Epidermal melanocyte (primary cell): ENCODE measurements around the genes ANKRD62 and SEH1L.

GRCh38 chr18:12093517-12094110, at the start of gene ANKRD62:
TSS of gene ANKRD62 (plus strand) at chr18:12093843.
- RRBS: no CpG with 5 or more reads among the region's 45 CpGs

DNA sequence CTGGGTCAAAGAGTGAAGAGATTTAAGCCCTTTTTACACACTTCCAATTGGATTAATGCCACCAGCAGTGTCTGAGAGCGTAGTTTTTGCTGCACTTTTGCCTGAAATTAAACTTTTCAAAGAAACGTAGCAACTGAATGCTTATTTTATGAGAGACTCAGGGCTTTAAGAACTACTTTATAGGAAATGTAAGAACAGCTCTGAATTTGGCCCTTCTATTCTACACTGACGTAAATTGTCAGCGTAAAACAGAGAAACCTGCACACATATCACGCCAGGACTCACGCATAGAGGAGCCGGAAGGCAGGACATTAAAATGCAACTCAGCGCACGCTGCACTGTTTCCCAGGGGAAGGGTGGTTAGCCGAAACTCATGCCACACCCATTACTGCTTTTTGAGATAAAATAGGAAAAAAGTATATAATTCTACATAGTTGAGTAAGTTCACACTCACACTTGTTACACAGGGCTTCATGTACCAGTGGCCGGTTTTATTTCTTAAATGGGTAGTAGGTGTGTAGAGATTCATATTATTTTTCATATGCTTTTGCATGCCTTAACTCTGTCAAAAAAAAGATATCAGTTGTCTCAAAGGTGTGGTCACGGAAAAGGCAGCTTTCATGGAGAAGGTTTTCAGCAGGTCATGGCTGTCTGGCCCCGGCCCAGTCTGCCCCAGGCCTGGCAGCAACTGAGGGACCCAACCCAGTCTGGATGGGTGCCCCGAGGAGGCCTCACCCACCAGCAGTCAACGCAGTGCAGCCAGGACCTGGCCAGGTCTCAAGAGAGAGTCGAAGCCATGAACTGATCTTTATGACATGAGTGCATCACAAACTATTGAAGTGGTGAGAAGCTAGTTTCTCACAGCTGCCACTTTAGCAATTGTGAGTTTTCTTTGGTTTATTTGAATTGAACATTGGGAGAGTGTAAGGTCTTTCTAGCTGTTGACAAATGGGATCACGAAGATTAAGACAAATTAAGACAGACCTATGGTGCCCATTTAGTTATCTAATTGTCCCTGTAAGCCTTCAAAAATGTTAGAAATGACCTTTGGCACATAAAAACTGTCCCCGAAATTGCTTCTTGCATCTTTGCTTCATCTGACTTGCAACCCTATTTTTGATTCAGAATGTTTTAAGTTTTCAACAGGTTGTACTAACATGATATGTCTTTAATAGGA, 7.7 kb downstream of the TUBB6 start:
- RRBS: no CpG with 5 or more reads among the region's 18 CpGs

GRCh38 chr18:12324992-12325515, 17.0 kb downstream of the TUBB6 start:
- RRBS: no CpG with 5 or more reads among the region's 38 CpGs

GRCh38 chr18:12325516-12326615, 17.8 kb downstream of the TUBB6 start:
- RRBS: no CpG with 5 or more reads among the region's 54 CpGs

DNA sequence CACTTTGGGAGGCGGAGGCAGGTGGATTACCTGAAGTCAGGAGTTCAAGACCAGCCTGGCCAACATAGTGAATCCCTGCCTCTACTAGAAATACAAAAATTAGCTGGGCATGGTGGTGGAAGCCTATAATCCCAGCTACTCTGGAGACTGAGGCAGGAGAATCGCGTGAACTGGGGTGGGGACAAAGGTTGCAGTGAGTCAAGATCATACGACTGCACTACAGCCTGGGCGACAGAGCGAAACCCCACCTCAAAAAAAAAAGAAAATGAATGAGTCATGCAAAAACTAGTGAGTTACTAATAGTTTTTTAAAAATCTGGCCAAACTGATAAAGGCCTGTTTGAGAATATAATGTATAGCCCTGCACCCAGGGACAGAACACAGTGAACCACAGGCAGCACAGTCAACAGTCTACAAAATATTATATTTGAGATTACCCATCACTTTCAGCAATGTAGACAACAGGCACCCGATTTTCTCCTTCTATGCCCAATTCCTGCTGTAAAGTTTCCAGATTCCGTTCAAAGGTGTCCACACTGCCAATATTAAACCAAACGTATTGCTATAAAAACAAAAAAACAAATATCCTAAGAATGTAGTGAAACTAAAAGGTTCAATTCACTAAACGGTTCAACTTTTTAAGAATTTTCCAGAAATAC, 17.4 kb downstream of the AFG3L2 start:
- RRBS: no CpG with 5 or more reads among the region's 10 CpGs

DNA sequence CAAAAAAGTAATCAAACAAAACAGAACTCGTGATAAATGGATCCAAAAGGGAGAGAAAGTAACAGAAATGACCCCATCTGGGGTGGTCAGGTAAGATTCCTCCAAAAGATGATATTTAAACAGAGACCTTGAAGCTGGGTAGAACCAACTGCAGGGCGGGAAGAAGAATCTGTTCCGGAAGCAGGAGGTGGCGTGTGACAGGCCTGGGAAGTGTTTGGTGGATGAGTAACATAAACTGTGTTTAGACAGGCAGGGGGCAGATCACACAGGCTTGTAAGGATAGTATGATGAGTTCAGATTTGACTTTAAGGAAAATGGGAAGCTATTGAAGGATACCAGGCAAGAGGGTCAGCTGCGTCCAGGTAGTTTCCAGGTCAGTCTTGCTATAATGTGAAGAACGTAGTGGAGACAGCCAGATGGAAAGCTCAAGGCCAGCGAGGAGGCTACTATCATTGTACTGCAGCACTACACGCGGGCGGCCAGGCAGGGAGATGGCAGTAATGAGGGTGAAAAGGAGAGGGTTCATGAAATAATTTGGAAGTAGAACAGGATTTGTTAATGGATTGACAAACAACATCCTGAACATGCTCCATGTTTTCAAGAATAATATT, 17.2 kb downstream of the SPIRE1 start:
- RRBS: no CpG with 5 or more reads among the region's 10 CpGs

GRCh38 chr18:12652909-12653380, 5.0 kb downstream of the SPIRE1 start:
- RRBS: no CpG with 5 or more reads among the region's 3 CpGs

DNA sequence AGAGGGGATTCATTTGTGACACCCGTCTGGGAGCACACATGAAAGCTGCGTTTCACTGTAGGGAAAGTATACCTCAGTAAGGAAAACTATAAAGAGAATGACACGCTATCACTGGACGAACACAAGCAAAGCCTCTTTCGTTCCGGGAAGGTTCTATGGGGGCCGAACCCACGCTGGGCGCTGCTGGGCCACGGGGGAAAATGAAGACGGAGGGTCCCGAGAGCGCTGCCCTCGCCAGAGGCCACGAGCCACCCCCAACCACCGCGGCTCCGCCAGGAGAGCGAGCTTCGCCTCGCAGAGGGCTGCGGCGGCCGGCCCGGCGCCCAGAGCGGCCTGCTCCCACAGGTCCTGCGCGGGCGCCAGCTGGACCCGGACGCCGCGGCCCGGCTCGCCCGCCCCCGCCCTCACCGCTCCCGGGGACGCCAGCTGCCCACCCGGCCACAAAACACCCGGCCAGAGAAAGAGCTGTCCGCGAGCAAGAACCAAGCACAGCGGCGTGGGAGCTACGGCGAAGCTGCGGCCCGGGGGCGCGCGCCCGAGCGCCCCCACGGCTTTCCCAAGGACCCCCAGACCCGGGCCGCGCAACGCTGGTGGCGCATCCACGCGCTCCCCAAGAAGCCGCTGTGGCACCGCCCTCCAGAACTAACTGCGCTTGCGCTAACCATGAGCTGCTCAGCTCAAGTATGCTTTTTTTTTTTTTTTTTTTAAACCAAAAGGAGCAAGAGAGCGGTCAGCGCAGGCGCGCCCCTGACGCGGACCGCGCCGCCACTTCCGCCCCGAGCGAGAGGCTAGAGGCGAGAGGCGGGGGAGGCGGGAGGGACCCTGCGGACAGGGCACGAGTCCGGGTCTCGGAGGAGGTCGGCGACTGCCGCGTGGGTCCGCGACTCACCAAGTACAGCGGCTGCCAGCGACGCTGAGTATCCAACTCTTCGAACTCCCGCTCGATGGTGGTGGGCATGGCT, 572 bp downstream of the PTPN2 start:
- RRBS: 3% methylated on average over 23 of the region's 99 CpGs

DNA sequence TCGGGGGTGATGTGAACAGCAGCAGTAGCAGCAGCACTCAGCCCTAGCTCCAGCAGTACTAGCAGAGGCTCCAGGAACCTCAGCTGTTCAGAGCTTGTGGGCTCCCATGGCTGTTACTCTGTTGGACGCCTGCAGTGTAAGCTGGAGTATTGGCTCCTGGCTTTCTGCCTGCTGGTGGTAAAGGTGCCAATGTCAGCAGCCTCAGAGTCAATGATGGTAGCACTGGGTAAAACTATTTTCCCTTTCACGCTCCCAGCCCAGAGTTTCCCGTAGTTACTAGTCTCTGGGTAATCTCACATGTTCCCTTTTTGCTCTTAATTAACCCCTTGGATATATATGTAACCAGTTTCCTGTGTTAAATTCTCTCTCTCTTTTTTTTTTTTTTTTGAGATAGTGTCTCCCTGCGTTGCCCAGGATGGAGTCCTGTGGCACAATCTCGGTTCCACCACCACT, 3.0 kb upstream of the SEH1L start:
- RRBS: no CpG with 5 or more reads among the region's 6 CpGs

DNA sequence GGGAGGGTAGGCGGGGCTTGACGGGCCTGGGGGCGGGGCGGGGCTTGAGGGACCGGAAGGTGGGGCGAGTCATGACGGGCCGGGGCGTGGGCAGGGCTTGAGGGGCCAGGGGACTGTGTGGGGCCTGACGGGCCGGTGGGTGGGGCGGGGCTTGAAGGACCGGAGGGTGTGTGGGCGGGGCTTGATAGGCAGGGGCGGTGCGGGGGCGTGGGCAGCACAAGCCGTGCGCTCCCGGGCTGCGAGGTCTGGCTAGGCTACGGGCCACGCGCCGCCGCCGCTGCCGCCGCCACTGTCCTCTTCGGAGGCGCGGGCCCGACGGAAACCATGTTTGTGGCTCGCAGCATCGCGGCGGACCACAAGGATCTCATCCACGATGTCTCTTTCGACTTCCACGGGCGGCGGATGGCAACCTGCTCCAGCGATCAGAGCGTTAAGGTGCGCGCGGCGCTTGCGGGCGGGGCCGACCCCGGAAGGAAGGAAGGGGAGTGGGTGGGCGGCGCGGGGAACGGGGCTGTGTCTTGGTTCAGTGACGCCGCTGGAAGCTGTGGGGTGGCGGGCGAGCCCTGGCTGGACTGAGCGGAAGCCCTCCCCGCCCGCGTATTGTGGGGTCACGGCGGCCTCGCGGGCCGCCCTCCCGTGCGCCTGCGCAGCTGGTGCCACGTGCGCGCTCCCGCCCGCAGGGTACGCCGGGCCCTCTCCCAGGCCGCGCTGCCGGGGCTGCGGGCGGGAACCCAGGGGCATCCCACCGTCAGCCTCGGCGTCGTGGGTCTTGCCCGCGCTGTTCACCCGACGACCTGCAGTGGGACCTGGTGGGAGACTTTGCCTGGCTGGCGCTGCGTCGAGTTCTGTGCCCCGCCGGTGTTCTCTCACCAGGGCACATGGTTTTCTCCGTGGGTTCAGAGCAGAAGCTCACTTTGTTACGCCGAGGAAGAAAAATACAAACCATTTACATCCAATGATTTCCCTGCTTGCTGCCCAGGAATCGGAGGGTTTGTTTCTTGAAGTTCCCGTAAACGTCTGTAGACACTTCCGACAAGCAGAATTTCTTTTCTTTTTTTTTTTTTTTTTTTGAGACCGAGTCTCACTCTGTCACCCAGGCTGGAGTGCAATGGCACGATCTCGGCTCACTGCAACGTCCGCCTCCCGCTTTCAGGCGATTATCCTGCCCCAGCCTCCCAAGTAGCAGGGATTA, at the start of gene SEH1L:
TSS of gene SEH1L (plus strand) at position 214 of the 1,192 bp plus-strand sequence.
- RRBS: 3% methylated on average over 15 of the region's 112 CpGs

GRCh38 chr18:13051898-13052533, 60.9 kb downstream of the CEP192 start:
- RRBS: no CpG with 5 or more reads among the region's 4 CpGs

DNA sequence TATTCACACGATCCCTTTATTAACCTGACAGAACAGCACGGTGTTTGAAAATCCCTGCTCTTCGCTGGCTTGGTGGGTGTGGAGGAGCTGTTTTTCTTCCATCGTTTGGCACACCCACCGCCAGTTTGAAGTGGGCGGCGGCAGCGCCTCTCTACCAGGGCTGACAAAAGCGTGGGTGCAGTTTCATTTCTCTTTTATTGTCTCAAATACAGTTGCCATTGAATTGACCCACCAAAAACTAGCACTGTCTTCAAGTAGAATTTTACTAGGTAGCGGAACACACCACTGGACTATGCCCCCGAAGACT, 60.6 kb downstream of the LDLRAD4 start:
- RRBS: no CpG with 5 or more reads among the region's 11 CpGs

GRCh38 chr18:13435556-13435849, 216.9 kb downstream of the LDLRAD4 start:
- RRBS: no CpG with 5 or more reads among the region's 2 CpGs

- RRBS: no CpG with 5 or more reads among the region's 5 CpGs
Observed at GRCh38 chr18:13547777-13548600, 178.4 kb downstream of the FAM210A start.

- RRBS: no CpG with 5 or more reads among the region's 13 CpGs
Observed at GRCh38 chr18:13562194-13563133, 163.9 kb downstream of the FAM210A start.

- RRBS: no CpG with 5 or more reads among the region's 21 CpGs
Observed at GRCh38 chr18:13613526-13614565, 112.5 kb downstream of the FAM210A start.

- RRBS: 9% methylated on average over 28 of the region's 87 CpGs
Observed at GRCh38 chr18:13641299-13642423, 84.7 kb downstream of the FAM210A start.

GRCh38 chr18:13678886-13679496, 47.4 kb downstream of the FAM210A start:
- RRBS: no CpG with 5 or more reads among the region's 5 CpGs

- RRBS: no CpG with 5 or more reads among the region's 37 CpGs
Observed at GRCh38 chr18:14450691-14451012, 92.7 kb downstream of the POTEC start.